AG04450 (cell line): Measurements from ENCODE around the genes UGT2A1 and AMBN.

DNA sequence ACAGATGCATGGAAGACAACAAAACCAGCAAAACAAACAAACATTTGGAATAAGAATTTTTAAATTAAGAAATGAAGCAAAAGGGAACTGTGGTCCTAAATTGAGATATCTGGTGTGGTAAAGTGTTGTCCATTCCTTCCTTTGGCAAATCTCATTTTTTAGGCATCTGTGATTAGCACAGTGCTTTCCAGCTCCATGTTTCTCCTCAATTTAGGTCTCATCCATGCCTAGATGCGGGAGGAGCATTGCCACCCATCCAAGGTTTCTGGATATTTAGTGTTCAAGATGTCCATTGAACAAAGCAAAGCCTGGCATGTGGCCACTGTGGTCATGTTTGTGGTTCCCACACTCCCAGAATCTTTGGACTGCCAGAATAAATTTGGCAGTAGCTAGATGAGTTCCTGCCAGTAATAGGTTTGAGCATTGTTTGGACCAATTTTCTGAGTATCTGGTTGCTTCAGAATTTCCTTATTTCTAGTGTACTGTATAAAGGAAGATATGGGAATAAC is 1124.0 kb downstream of the ADGRL3 start:
- CAGE, long polyA plus RNA, result no peak
- RRBS, result no CpG with 5 or more reads among the region's 1 CpG

DNA sequence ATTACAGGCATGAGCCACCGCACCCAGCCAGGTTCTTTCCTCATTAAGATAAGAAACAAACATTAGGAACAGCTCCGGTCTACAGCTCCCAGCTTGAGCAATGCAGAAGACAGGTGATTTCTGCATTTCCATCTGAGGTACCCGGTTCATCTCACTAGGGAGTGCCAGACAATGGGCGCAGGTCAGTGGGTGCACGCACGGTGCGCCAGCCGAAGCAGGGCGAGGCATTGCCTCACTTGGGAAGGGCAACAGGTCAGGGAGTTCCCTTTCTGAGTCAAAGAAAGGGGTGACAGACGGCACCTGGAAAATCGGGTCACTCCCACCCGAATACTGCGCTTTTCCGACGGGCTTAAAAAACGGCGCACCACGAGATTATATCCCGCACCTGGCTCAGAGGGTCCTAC is 493.7 kb downstream of the EPHA5 start:
- CAGE, long polyA plus RNA, result no peak
- RRBS, result no CpG with 5 or more reads among the region's 19 CpGs

DNA sequence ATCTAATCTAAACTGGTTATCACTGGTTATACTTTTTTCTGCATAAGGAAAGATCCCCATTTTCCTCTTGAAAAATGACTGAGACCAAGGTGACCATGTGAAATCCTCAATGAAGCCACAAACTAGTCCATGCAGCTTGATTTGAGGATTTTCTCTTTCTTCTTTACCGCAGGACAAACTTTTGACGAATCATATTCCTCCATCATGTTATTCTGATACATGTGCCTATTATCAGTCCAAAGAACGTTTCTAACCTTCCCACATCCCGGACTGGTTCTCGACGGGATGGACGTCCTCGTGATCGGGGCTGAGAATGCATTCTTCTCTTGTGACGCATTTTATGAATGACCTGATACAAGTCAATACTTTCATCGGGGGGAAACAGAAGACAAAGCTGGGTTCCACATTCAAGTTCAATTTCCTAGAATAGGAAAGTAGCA is 27.4 kb downstream of the YTHDC1 start:
- CAGE, long polyA plus RNA, result no peak
- RRBS, result no CpG with 5 or more reads among the region's 11 CpGs

- CAGE, long polyA plus RNA, result no peak
- RRBS, result no CpG with 5 or more reads among the region's 5 CpGs
Observed at GRCh38 chr4:68342114-68342685, 7.7 kb downstream of the YTHDC1 start.

DNA sequence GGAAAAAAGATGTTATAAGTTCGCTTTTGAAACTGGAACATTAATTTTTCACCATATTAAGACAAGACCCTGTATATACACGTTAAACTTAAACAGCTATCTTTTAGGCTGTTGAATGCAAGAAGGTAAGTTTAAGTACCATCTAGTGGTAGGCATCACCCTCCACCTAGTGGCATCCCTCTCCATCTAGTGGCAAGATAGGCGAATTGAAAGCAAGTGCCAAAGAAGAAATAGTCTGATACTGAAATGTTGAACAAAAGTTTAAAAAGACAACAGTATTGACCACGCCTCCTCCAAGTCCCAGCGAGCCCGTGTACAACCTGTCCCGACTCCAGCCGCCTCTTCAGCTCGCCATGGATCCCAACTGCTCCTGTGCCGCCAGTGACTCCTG is 26.1 kb upstream of the YTHDC1 start:
- CAGE, long polyA plus RNA, result no peak
- RRBS, result no CpG with 5 or more reads among the region's 10 CpGs

GRCh38 chr4:69057383-69057786 is 38.9 kb upstream of the UGT2B7 start:
- CAGE, long polyA plus RNA, result no peak
- RRBS, result no CpG with 5 or more reads among the region's 3 CpGs

- CAGE, long polyA plus RNA, result no peak
- RRBS, result no CpG with 5 or more reads among the region's 4 CpGs
Observed at GRCh38 chr4:69057787-69058478, 38.3 kb upstream of the UGT2B7 start.

DNA sequence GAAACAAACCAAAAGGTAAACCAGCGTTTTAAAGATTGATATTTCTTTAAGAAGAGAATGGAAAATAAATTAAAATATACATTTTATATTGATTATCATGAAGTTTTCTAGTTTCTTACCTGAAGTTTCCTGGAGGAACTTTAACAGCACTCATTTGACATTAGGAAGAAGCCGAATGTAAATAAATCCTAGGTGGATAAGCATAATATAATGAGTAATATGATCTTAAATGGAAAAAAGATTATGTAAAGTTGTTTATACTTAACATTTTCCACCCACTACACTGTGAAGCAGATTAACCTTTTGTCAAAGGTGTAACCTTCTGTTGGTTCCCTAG is at the start of gene UGT2A1:
TSS of gene UGT2A1 (minus strand) at position 179 of the 337 bp plus-strand sequence.
- CAGE, long polyA plus RNA, result no peak
- RRBS, result no CpG with 5 or more reads among the region's 2 CpGs

DNA sequence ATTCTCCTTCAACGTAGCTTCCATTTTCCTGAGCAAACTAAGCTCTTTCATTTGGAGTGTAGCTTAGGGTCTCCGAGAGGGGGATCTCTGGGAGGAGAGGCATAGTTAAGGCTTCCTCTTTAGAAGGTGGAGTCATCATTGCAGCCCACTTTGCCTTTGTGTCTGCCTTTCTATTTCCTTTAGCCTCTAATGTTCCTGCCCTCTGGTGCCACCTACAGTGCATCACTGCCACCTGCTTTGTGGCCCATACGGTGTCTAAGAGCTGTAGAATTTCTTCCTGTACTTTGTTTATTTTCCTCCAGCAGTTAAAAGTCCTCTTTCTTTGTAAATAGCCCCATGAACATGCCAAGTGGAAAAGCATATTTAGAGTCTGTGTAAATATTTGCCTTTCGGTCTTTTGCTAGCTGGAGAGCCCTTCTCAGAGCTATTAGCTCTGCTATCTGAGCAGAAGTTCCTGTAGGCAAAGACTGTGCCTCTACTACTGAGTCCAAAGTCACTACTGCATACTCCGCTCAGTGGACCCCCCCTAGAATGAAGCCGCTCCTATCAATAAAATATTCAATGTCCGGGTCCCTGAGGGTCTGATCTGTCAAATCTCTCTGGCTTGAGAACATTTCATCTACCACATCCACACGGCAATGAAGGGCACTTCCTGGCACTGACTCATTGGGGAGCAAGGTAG is 36.5 kb downstream of the SULT1E1 start:
- CAGE, long polyA plus RNA, result no peak
- RRBS, result no CpG with 5 or more reads among the region's 8 CpGs

DNA sequence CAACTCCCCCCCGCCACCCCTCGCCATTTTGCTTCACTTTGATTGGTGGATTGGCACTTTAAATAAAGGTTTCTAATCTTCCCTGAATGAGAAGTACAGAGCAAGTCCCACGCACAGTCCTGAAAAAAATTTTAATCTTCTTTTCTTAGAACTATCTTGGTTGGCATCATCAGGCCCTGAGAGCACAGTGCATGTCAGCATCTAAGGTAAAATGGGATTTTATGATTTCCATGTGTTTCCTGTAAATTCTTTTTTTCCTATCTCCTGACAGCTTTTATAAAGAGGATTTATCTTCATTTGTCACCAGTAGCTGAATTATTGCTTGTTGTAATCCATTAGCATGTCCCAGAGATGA is at the start of gene AMBN:
TSS of gene AMBN (plus strand) at position 89 of the 355 bp plus-strand sequence.
- CAGE, long polyA plus RNA, result no peak
- RRBS, result no CpG with 5 or more reads among the region's 3 CpGs

GRCh38 chr4:70688718-70689369 is 512 bp downstream of the UTP3 start:
- CAGE, long polyA plus RNA, result start-site peak on the plus strand at chr4:70688910-70688992, 100 and 40 reads in 2 replicates
- RRBS, result no CpG with 5 or more reads among the region's 26 CpGs

GRCh38 chr4:70703858-70704369 is 15.6 kb downstream of the UTP3 start:
- CAGE, long polyA plus RNA, result no peak
- RRBS, result no CpG with 5 or more reads among the region's 14 CpGs

DNA sequence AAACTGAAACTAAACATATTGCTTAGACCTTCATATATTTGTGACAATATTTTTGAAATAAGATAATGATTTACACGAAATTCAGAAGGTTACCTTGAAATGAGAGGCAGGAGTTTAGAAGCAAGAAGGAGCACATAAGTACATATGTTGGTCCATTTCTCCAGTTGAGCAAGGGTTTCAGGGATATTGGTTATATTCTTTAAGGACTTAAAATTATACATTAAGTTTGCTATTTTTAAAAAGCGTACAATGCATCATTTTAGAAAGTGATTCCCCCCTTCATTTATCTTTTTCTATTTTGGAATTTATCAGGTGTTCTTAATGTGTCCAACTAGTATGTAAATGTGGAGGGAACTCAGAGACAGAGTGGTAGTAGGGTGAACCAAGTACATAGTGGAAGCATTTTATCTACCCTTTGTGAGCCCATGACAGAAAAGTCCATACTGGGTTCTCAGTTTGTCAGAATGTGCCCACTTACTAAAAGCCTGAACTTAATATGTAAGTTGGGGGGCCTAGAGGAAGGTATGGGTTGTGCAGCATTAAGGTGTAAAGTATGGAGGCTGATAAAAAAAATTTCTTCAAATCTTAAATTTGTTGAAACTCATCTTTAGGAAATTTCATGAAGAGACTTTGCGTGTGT is 4.7 kb upstream of the RUFY3 start:
- CAGE, long polyA plus RNA, result no peak
- RRBS, result no CpG with 5 or more reads among the region's 3 CpGs

DNA sequence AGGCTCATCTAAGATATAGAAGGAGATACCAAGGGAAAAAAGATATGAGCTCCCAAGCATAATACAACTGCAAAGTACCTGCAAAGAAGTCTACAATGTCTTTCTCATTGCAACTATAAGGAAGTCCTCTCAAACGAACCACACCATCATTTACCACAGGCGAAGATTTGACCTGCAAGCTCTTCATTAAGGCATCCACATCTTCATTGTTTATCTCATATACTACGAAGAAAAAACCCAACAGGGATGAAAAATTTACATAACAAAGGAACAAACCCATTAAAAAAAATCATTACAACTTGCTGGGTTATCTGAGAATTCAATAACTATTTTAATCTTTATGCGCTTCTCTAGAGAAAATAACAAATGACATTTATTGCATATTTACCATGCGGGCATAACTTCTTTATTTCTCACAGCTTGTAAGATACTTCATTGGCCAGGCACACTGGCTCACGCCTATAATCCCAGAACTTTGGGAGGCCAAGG is 7.4 kb downstream of the GRSF1 start:
- CAGE, long polyA plus RNA, result no peak
- RRBS, result no CpG with 5 or more reads among the region's 6 CpGs

DNA sequence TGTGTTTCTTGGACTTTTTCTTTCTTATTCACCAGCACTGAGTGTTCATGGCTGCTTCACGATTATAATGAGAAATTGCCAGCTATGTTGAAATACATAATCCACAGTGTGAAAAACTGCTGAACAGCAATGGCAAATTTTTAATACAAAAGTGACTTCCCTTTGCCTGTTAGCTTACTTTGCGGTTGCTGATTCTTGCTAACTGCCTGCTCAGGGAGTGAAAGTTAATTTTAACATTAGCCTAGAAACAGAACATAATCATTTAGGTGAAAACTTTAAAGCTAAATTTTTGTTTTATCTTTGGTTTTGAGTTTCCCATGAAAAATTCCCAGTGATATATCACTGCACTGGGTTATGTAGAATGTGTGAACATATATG is 1.9 kb upstream of the SLC4A4 start:
- CAGE, long polyA plus RNA, result no peak
- RRBS, result no CpG with 5 or more reads among the region's 2 CpGs

GRCh38 chr4:71236267-71236712 is 49.2 kb downstream of the SLC4A4 start:
- CAGE, long polyA plus RNA, result no peak
- RRBS, result no CpG with 5 or more reads among the region's 4 CpGs

DNA sequence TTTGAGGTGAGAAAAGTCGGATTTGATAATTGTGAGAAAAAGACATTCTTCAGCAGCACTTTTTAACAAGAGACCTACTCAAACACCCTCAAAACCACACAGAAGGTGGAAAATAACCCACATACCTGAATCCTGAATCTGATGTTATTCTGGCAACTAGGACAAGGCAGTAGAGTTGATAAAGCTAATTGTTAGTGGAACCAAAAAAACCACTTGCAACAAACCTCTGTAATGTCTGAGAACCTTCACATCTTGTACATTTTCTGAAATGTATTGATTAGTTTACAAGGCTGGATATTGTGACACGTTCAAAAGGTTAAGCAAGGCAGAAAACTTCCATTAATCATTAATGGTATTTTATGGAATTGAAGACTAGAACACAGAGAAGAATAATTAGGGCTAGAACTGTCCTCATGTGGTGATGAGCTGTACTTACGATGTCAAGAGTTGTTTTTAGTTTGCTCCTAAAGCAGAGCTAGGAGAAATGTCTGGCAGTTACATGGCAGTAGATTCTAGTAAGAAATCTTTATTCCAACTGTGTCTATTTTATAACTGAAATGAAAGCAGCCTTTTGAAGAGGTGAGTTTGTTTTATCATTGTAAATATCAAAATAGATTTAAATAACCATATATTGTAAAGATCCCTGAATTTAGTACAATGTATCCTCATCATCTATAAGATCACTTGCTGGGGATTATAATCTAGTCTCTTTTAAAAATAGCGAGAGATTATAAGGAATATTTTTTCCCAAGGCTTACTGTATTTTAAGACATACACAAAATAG is 12.2 kb downstream of the GC start:
- CAGE, long polyA plus RNA, result no peak
- RRBS, result no CpG with 5 or more reads among the region's 4 CpGs

- CAGE, long polyA plus RNA, result no peak
- RRBS, result no CpG with 5 or more reads among the region's 4 CpGs
Observed at GRCh38 chr4:71772887-71773676, 10.8 kb downstream of the GC start.

- CAGE, long polyA plus RNA, result no peak
- RRBS, result no CpG with 5 or more reads among the region's 2 CpGs
Observed at GRCh38 chr4:72953533-72954070, 115.9 kb downstream of the COX18 start.

GRCh38 chr4:73139593-73140415 is 70.3 kb upstream of the COX18 start:
- CAGE, long polyA plus RNA, result no peak
- RRBS, result no CpG with 5 or more reads among the region's 7 CpGs